ENCODE results near the genes ZNF471, PEG3, AURKC, ZNF17, ZNF749, ZNF773 and ZNF416.

DNA sequence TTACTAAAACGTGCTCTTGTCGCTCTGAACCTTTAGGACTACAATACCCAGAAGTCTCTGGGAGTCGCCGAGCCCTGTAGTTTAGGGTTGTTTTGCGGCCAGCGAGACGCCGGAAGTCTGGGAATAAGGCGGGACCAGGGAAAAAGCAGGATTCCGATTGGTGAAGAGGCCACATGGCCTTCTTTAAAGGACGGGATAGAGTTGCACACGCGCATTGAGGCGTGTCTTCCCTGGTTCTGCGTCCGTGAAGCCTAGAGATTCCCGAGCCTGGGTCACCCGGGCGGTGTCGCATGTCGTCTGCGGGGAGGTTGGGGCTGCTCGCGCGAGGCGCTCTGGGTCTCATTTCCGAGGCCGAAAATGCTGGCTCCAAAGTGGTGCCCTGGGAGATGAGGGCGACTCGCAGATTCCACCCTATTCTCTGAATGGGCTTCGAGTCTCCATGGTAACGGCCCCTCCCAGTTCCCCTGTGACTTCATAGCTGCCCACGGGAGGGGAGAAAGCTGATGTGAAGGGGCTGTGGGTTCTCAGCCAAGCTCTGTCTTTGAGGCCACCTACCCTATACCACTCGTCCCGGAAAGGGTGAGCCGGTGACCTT, 522 bp upstream of the ZSCAN5A start:
- PRO-cap = unidirectional peak, plus-strand start at position 214 of the sequence; bidirectional peak, plus-strand start at position 470 of the sequence, minus-strand start at position 301 of the sequence

- PRO-cap = no peak
Measured at GRCh38 chr19:56367831-56368660, 25.3 kb downstream of the ZNF582 start.

GRCh38 chr19:56476604-56476726, 680 bp downstream of the ZNF667 start:
- PRO-cap = no peak

GRCh38 chr19:56507330-56508308, at the start of gene ZNF471:
TSS of gene ZNF471 (plus strand) at chr19:56507855.
- PRO-cap = no peak

DNA sequence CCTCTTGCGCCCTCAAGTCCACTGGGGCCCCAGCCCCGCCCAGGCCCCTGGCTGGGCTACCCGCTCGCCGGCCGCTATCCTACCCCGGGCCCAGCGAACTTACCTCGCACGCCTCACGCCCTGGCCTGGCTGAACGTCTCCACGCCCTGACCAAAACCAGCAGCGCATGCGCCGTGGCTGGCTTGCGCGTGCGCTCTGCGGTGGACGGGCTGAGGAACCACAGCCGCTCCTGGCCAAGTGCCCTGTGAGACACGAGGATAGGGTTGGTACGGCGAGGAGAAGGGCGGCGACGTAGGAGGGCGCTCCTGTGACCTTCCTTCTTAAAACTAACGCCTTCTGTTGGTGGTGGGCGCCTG, 45.2 kb downstream of the PEG3 start:
- PRO-cap = no peak

- PRO-cap = no peak
Measured at GRCh38 chr19:56840342-56841522, at the start of gene PEG3. TSS of gene PEG3 (minus strand) at chr19:56840726.

- PRO-cap = no peak
Measured at GRCh38 chr19:56891096-56891369, 50.5 kb upstream of the PEG3 start.

- PRO-cap = no peak
Measured at GRCh38 chr19:57211971-57213189, 18.4 kb upstream of the AURKC start.

DNA sequence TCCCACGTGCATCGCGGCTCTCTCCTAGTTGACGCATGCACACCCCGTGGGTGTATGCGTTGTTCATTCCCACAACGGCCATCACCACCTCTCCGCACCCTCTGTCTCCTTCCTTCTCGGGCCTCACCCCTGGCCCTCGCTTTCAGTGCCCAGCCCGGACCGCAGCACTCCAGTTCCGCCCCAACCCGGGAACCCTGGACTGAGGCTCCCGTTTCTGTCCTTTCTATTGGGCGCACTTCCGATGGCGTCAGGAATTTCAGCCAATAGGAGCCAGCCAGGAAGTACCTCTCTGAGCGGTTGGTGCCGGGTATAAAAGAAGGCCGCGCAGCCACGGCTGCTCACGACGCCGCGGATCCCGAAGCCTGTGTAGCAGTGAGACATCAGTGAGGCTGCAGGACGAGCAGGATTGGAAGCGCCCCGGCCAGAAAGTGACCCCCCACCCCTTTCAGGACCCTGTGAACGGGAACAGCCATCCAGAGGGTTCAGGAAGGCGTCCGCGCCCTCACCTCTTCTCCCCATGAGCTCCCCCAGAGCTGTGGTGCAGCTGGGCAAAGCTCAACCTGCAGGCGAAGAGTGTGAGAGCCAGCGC, at the start of gene AURKC:
Gene AURKC, plus strand, starts transcription at position 292 of the 589 bp plus-strand sequence.
- PRO-cap = no peak

GRCh38 chr19:57363733-57364265, 448 bp downstream of the TRAPPC2B start:
- PRO-cap = no peak

DNA sequence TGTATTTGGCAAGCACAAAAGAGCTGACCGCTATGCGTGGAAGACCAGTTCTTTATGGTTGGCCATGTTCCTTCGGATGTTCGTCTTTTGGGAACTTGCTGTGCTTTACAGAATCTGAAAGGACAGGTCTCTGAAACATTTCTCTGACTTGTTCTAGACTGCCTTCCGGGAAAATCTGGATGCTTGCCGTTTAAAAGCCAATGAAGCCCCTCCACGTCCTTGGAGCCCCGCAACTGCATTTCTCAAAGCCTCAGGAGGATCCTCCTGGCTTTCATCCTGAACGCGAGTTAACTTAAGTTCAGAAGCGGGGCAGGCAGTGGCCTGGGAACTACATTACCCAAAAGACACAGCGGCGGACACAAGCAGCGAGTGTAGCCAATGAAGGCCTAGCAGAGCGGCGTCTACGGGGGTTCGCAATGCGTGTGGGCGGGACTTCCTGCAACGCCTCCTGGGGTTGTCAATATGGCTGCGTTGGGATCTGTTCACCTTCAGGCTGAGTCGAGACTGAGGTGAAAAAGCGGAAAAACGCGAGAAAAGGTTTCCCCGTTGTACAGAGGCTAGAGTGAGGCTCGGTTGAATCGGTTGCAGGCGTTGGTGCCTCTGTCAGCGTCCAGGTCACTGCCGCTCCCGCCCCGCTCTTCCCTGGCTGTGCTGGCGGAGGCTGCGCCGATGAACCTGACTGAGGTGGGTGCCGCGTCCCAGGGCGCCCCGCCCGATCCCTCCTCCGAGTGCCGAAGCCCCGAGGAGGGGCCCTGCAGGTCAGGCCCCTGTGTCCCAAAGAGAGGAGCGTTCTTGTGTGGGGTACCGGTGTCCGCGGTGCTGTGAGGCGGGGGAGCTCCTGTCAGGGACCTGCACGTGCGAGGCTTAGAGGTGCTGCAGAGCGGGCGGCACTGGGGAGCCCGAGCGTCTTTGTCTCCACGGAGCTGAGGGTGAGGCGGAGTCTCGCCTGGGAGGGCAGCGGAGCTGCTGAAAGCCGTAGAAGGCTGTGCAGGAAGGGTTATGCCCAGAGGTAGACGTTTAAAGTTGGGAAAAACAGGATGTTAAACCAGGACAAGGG, at the start of gene ZNF17:
Gene ZNF17, plus strand, starts transcription at position 439 of the 1,057 bp plus-strand sequence.
- PRO-cap = unidirectional peak, plus-strand start at position 449 of the sequence

DNA sequence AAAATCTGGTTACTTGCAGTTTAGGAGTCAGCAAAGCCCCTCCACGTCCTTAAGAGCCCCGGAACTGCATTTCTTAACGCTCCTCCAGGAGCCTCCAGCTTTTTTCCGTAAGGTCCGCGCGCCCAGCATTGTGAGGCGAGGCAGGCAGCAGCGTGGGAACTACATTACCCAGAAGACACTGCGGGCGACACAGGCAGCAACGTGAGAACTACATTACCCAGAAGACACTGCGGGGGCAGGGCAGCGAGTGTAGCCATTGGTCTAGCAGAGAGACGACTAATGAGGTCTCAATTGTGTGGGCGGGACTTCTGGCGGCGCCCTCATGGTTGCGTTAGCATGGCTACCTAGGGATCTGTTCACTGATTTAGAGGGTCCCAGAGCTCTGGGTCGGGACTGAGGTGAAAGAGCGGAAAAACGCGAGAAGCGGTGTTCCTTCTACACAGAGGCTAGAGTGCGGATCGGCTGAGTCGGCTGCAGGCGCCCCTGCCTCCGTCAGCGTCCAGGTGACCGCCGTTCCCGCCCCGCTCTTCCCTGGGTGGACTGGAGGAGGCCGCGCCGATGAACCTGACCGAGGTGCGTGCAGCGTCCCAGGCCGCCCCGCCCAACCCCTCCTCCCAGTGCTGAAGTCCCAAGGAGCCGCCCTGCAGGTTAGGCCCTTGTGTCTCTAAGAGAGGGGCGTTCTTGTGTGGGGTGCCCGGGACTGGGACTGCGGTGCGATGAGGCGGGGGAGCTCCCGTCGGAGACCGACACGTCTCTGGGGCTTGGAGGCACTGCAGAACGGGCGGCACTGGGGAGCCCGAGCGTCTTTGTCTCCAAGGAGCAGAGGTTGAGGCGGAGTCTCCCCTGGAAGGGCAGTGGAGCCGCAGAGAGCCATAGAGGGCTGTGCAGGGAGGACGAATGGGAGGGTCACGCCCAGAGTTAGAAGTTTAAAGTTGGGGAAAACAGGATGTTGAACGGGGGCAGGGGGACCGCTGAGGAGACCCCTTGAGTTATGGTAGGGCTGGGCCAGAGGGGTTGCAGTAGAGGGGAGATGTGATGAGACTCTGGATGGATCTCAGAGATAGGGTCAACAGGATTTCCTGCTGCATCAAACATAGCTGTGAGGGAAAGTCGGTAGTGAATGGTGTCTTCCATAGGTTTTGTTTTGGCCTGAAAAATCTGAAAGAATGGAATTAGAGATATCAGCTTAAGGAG, at the start of gene ZNF749:
Gene ZNF749, plus strand, starts transcription at position 305 of the 1,194 bp plus-strand sequence.
- PRO-cap = bidirectional peak, plus-strand start at position 305 of the sequence, minus-strand start at position 105 of the sequence; bidirectional peak, plus-strand start at position 681 of the sequence, minus-strand start at position 542 of the sequence; unidirectional peak, minus-strand start at position 779 of the sequence

GRCh38 chr19:57499612-57500281, at the start of gene ZNF773:
TSS of gene ZNF773 (plus strand) at chr19:57499938.
- PRO-cap = unidirectional peak, plus-strand start at chr19:57499938; unidirectional peak, minus-strand start at chr19:57500141

- PRO-cap = no peak
Measured at GRCh38 chr19:57537978-57538448, 10.9 kb downstream of the ZNF549 start.

DNA sequence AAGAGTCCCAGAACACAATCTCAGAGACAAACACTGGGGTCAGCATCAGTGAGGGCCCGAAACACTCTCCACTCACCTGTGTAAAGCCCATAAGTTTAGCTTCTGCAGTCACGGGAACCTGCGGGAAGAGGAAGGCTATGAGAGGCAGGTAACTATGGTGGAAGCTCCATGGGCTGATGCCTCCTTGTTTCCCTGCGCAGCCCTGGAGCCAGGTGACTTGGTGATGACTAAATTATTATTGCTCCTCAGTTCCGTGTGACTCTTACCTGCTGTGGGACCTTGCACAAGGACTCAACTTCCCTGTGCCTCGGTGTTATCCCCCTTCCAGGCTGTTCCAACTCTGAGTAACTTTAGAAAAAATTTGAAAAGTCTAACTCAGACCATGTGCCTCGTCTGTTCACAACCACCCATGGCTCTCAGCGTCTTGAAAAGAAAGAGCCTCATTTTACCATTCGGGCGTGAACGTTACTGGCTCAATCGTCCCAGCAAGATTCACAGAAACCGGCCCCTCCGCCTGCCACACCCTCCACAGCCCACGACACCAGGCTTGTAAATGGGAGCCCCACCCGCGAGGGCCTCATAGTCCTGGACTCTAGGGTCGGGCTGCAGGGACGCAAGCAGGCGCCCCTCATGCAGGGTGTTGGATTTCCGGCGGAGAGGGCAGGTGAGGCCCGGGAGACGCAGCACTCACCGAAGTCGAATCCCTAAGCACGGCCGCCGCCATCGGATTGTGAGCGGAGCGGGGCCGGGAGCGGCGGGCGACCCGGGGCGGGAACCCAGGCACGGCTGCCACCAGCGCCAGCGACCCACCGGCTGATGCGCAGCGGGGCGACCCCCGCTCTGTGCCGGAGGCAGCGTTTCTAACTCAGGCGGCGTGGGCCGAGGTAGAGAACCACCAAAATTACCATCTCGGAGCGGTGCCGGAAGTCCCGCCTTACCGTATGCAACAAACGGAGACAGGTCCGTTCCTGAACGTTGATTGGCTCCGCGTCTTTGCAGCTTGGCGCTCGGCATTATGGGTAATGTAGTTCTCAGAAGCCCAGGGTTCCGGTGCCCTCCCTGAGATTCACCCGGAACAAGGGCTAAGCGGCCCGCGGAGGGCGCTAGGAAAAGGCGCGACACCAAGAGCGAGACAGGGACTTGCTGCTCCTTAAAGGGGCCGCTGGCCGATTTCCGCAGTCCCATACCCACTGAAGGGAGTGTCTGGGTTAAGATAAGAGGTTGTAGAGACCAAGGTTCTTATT, at the start of gene ZNF416:
Gene ZNF416, minus strand, starts transcription at position 931 of the 1,244 bp plus-strand sequence.
- PRO-cap = bidirectional peak, plus-strand start at position 1,178 of the sequence, minus-strand start at position 862 of the sequence

- PRO-cap = no peak
Measured at GRCh38 chr19:57664693-57665203, 4.0 kb upstream of the ZSCAN4 start.

DNA sequence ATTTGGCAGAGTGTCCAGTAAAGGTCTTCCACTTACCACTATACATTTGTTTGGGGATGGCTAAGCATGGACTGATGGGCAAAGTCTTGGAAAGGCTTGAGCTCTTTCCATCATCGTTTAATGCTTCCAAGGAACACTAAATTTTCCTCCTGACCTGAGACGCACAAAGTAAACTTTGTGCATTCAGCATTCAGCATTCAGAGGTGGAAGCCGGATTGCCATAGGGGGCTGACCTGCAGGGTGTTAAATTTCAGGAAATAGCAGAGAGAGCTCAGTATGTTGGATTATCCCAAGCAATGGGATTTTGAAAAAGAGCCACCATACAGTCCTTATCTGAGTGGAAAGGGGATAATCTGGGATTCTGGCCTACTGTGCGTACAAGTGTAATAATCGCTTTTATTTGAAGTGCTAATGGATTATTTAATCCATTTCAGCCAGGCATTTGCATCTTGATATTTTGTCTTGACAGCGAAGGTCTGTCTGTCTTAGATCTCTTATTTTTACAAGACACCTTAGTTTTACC, 14.0 kb downstream of the ZNF552 start:
- PRO-cap = no peak

- PRO-cap = no peak
Measured at GRCh38 chr19:57873830-57874474, 14.9 kb downstream of the ZNF814 start.

GRCh38 chr19:57998987-57999638, 3.5 kb downstream of the ZNF606 start:
- PRO-cap = no peak

DNA sequence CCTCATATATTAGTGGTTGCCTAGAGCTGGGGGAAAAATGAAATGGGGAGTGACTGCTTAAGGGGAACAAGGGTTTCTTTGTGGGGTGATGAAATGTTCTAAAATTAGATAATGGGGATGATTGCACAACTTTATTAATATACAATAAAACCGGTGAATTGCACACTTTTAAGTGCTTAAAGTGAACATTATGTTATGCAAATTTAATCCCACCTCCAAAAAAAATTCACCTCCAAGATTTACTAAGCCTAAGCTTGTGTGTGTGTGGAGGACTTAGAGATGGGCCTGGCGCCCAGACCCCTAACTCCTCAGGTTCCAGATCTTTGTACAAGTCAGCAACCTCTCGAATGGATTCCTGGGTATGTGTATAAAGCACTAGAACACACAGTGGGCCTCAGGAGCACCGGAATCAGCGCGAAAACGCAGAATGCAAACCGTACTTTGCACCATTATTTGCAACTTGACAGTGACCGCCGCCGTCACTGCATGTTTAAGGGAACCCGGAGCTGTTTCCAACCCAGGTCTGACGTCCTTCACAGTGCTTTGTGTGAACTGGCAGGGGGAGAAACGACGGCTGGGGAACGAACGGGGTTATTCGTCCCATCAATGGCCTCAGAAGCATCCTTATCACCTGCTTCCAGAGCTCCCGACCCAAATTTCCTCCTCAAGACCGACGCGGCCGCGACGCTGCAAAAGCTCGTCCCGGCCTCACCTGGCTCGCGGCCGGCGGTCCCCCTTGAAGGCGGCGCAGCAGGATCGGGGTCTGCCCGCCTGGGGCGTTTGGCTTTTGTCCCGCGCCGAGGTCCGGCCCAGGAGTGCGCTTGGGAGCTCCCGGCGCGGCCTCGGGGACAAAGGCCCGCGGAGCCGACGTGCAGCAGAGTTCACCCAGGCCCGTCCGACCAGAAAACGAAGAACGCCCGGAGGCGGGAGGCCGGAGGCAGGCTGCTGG, 662 bp downstream of the ZNF606 start:
- PRO-cap = unidirectional peak, plus-strand start at position 538 of the sequence

All from SEM (cell line).